Spleen (tissue), 7 donors: ENCODE measurements around a stretch of chr17.

DNA sequence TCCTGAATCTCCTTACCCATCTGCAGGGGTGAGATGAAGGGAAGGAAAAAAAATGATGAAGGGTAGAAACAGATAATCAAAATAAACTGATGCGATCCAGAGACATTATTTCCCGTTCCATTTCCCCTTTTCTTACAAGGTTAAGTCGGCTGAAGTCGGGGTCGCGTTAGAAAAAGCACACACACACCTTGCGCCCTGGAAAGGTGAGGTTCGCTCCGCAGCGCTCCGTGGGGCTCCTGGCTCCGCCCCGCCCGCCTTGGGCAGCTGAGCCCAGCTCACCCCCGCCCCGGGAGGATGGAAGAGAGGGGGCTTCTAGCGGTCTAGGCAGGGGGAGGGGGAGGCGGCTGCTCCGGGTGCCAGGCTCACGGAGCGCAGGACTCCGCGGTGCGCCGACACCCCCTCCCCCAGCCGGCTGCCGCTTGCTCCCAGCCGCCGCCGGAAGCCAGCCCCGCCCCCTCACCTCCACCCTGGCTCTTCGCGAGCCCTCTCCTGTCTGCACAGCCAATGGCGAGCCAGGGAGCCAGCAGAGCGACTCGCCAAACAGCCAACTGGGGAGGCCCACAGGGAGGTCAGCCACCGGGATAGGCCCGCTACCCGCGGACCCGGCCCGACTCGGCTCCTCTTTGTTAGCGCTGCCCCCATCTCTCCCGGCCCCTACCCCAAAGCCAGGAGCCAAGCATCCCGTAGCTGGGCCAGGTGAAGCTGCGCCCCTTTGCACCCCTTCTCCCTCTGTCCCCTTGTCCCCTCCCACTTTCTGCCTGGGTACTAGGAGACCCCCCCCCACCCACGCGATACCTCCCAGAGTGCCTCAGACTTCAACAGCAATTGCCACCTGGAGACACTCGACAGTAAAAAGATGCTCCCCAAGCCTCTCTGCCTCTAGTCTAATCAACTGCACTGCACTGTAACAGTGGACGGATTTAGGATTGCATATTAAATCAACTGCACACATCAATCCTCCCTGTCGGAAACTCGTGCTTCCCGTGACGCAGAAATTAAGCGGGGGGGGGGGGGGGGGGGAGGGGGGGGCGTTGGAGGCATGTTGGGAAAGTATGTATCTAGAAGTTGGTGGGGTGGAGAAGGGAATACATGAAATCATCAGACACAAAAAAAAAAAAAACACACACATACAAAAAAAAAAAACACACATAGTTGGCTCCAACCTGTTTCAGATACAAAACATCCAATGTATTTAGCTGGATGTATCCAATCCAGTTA, 30.2 kb downstream of the FAM222B start:
- PRO-cap, 4 experiments, result peak in 4 of 4 experiments; most common plus-strand start position 610 of the sequence (in 4); most common minus-strand start position 414 of the sequence (in 4)
- RAMPAGE, long total RNA, 4 experiments, result no peak in any of the 4 experiments

DNA sequence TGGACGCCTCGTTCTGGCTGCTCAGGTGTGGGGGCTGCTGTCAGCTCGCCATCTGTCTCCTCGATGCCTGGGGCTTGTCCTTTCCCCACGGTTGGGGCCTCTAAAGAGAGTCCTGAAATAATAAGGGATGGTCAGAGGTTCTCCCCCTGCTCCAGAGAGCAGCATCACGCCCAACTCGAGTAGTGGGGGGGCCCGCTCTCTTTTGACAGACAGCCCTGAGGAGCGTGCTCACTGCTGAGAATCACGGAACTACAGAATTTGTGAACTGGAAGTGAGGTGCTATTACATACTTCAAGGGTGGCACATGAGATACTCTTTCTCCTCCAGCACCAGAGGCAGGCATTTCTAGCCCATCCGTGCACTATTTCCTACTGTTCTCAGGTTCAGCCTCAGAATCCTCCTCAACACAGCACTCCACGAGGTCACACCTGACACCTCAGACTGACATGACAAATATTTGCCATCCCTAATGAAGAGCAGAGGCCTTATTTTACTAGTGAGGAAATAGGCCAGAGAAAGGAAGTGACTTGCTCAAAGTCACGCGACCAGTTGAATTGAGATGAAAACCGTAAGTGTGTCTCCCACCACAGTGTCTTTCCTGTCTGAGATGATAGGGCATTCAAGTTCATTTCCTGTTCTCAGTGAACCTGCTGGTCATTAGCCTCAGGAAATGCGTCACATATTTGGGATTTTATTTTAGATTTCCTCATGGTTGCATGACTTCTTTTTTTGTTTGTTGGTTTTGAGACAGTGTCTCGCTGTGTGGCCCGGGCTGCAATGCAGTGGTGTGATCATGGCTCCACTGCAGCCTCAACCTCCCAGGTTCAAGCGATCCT, 23.7 kb downstream of the SEZ6 start:
- PRO-cap, 4 experiments, result peak in 4 of 4 experiments; most common plus-strand start position 750 of the sequence (in 2); most common minus-strand start position 443 of the sequence (in 4)
- RAMPAGE, long total RNA, 4 experiments, result start-site peak on the minus strand in 1 of 4 experiments, centred at position 477 of the sequence, 12 reads per replicate

GRCh38 chr17:29093787-29094276, 50.9 kb downstream of the PIPOX start:
- PRO-cap, 4 experiments, result no peak in any of the 4 experiments
- RAMPAGE, long total RNA, 4 experiments, result no peak in any of the 4 experiments

DNA sequence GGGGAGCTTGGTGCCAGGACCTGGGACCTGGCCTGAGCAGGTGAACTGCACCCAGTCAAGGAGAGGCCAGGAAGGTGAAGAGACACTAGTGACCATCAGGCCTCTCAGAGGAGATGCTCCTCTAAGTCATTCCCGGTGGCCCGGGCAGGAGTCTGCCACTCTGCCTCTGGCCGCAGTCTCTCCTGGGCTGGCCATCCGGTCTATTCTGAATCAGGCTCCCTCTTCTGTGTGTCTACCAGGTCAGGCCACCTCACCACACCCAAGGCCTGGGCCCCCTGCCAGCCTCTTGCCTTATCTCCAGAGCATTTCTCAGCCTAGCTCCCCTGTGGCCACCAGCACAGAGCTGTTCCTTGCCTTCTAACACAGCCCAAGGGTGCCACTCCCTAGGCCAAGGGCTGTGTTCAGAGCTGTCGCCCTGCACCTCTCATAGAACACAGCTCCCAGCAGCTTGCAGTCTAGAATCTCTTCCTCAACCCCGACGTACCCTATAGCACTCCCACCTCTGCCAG, 55.3 kb downstream of the MYO18A start:
- PRO-cap, 4 experiments, result no peak in any of the 4 experiments
- RAMPAGE, long total RNA, 4 experiments, result no peak in any of the 4 experiments

DNA sequence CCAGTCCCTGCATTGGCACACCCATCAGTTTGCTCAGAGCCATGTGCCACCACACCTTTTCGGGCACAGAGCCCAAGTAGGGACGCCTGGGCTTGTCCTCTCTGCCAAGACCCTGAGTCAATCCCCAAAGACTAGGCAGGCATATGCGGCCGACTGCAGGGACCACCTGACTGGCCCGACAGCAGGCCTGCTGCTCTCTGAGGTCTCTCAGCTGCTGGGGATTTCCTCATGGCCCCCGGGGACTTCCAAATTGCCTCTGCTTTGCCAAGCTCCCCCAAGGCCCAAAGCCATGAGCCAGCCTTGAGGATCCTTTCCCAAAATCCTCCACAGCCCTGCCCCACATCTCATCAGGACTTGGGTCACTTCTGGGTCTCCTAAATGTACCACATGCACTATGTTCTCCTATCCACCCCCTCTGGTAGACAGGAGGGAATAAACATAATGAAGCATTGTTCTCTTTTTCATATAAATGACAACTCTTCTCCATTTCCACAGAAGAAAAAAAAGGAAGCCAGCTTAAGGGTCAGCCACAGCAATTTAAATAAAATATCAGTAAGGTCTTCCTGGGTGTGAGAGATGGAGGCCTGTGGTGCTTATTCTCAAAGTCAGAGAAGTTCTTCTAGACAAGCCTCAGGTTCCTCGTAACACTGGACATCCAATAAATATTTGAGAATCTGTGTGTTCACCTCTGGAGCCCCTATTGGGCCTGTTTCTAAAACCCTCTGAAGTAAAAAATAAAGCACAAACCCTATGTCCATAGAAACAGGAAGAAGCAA, 30.5 kb downstream of the MYO18A start:
- PRO-cap, 4 experiments, result no peak in any of the 4 experiments
- RAMPAGE, long total RNA, 4 experiments, result no peak in any of the 4 experiments

DNA sequence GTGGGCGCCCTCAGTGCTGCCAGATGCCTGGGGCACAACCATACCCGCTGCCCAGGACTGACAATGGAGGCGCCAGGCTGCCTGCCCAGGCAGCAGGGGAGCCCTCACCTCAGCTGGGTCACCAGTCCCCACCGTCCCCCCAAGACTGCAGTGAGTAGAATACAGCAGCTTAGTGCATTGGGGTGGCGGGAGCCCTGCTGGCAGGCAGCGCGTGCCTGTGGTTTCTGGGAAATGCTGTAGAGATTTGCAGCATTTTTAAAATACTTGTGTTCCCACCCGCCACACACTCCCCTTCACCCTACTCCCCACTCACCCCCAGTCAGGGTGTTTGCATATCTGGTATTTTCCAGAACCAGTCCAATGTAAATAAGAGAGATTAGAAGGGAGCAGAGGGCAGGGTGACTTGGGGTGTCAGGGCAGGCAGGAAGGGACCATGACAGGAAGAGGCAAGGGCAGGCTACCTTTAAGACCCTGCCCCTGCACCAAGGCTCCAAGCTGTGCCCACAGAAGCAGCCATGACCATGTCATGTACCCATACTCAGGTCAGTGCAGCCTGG, 21.6 kb downstream of the MYO18A start:
- PRO-cap, 4 experiments, result no peak in any of the 4 experiments
- RAMPAGE, long total RNA, 4 experiments, result no peak in any of the 4 experiments

GRCh38 chr17:29262239-29262518, 15.5 kb downstream of the CRYBA1 start:
- PRO-cap, 4 experiments, result no peak in any of the 4 experiments
- RAMPAGE, long total RNA, 4 experiments, result no peak in any of the 4 experiments

- PRO-cap, 4 experiments, result no peak in any of the 4 experiments
- RAMPAGE, long total RNA, 4 experiments, result no peak in any of the 4 experiments
These were observed 566 bp upstream of the NUFIP2 start for GRCh38 chr17:29294549-29294878.

- PRO-cap, 4 experiments, result no peak in any of the 4 experiments
- RAMPAGE, long total RNA, 4 experiments, result no peak in any of the 4 experiments
These were observed 23.8 kb downstream of the ABHD15 start for GRCh38 chr17:29542805-29543685.

- PRO-cap, 4 experiments, result no peak in any of the 4 experiments
- RAMPAGE, long total RNA, 4 experiments, result no peak in any of the 4 experiments
These were observed 4.8 kb downstream of the GIT1 start for GRCh38 chr17:29584579-29585029.

DNA sequence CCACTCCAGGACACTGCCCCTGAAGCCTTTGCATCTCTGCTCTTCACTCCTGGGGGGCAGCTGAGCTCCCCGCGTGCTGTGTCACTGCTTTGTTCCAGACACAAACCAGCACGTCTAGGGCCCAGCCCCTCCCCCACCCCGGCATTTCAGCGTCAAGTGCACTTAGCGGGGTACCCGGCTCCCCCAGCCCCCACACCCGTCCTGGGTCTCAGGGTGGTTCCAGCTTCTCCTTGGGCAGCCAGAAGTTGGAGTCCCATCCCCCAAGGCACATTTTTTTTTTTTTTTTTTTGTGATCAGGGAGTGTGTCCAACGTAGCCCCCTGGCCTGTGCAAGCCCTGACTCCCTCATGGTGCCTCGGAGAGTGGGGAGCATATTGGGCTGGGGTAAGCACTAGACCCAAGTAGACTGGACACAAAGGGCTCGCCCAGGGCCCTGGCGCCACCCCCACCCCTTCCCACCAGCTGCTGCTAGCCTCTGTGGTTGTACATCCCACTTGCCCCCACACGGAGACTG, 8.7 kb downstream of the CORO6 start:
- PRO-cap, 4 experiments, result no peak in any of the 4 experiments
- RAMPAGE, long total RNA, 4 experiments, result no peak in any of the 4 experiments

DNA sequence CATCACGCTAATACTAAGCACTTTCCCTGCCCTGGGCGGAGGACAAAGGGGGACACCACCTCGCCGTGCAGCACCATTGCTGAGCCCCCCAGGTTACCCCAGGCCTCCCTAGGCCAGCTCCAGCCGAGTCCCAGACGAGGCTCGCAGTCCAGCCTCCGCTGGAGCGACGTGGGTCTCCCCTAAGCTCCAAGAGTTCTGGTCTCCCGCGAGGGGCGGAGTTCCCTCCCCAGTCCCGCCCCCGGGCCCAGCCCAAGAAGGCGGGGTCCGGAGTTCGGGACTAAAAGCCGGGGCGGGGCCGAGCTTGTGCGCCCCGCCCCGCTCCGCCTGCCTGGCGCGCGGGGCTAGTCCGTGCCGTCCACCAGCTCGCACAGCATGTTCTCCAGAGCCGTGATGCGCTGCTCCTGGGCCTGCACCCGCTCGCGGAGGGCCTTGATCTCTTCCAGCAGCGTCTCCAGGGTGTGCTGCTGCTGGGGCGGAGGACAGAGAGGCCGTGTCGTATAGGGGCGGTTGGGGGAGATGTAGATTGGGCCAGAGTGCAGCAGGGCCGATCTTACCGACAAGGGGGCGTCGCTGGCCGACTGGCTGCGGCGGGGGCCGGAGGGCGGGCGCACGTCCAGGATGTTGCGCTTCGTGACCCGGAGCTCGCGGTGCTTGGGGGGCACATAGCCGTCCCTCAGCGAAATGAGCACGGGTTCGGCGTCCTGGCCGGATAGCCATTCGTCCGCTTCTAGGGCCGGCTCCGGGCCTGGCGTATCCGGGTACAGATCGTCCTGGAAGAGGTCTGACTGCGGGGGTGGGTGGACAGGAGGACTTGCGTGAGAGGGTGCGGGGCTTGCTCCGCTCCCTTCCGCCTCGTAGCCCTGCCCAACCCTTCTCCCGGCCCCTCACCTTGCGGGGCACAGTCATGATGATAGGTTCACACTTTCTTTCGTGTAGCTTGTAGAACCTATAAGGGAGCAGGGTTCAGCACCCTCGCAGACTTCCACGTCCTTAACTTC, 7.0 kb downstream of the CORO6 start:
- PRO-cap, 4 experiments, result peak in 4 of 4 experiments; most common plus-strand start position 373 of the sequence (in 4); most common minus-strand start position 197 of the sequence (in 4)
- RAMPAGE, long total RNA, 4 experiments, result no peak in any of the 4 experiments

DNA sequence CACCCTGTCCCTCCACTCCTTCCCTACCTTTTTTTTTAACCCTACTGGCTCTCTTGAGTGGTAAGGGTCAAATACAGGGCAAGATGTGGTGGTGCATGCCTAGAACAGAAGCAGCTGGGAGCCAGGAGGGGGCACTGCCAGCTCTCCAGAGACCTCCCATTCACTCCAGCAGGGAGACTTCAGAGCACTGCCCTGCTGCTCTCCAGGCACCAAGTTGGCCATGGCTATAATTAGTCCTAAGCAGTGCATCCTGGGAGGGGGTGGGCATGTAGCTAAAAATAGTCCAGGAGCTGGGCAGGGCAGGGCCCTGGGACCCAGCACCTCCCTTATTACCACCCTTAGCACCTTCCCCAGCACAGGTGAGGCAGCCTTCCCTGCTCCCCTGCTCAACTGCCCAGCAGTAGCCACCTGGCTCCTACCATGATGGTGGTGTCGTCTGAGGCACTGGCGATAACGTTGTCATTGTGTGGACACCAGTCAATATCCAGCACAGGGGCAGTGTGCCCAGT, 3.4 kb downstream of the CORO6 start:
- PRO-cap, 4 experiments, result no peak in any of the 4 experiments
- RAMPAGE, long total RNA, 4 experiments, result no peak in any of the 4 experiments

- PRO-cap, 4 experiments, result no peak in any of the 4 experiments
- RAMPAGE, long total RNA, 4 experiments, result no peak in any of the 4 experiments
These were observed 19.3 kb upstream of the CORO6 start for GRCh38 chr17:29641681-29642760.

- PRO-cap, 4 experiments, result peak in 1 of 4 experiments; most common plus-strand start chr17:29683226 (in 1)
- RAMPAGE, long total RNA, 4 experiments, result no peak in any of the 4 experiments
These were observed 60.2 kb upstream of the CORO6 start for GRCh38 chr17:29682858-29683383.

DNA sequence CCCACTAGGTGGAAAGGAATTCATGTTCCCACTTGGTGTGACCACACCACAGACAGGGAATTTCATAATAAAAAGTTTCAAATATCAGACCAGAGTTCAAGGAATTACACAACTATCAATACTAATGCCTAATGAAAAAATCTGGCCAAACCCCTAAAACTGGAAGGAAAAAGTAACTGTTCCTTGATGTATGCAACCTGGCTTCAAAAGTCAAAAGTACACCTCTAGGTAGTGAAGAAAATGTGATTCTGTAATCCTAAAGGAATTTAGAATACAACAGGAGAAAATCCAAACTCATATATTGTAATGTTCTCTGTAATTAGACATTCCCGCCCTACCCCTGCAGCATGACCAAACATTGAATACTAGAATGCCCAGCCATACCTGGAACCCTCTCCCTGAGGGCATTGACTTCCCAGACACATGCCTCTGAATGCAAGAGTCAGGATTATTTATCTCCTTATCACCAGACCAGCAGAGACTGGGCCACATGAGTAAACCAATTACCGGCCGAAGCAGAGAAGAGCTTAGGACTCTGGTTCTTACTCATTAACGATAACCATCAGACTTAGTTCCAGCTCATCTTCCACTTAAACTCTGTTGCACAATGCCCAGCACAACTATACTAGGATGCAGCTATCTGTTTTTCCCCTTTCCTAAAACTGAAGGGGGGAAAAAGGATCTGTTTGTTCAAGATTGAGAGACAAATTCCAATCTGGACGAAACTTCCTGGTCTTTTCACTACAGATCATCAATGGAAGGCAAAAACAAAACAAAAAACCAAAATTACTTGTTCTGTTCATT, 88.1 kb upstream of the CORO6 start:
- PRO-cap, 4 experiments, result no peak in any of the 4 experiments
- RAMPAGE, long total RNA, 4 experiments, result no peak in any of the 4 experiments

GRCh38 chr17:29732489-29732944, 109.8 kb upstream of the CORO6 start:
- PRO-cap, 4 experiments, result no peak in any of the 4 experiments
- RAMPAGE, long total RNA, 4 experiments, result no peak in any of the 4 experiments

DNA sequence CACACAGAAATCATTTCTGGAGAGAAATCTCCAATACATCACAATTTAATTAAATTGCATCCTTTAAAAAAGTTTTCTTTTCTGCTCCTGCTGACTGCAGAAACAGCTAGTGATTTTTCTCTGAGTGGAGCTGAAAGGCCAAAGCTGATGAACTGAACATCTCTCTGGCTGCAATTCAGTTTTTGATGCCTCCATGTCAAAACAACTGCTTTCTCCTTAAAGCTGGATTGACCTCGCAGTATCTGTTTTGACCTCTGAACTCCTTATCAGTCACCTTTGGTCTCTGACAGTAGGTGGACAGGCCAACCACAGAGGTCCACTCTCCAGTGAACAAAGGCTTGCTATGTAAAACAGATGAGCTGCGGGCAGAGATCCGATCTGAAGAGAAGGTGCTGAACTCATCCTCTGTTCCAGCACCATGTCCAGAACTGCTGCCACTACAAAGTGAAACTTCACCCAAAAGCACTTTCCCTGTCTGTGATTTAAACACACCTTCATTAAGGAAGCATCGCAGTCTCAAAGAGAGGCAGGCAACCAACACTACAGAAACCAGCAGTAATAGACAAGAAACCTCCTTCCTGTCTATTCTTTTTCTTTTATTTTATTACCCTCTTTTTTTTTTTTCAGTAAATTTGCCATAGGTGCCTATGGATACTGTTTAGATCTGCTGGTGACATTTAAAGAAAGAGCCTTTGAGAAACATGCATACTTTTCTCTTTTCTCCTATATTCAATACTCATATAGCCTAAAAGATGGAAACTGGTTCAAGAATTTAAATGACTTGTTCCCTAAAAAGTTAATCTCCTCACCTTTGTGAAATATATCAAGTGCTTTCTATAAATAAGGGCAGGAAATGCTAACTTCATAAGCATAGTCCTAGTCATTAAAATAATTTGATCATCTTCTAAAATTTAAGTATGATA, 117.4 kb upstream of the CORO6 start:
- PRO-cap, 4 experiments, result no peak in any of the 4 experiments
- RAMPAGE, long total RNA, 4 experiments, result no peak in any of the 4 experiments

DNA sequence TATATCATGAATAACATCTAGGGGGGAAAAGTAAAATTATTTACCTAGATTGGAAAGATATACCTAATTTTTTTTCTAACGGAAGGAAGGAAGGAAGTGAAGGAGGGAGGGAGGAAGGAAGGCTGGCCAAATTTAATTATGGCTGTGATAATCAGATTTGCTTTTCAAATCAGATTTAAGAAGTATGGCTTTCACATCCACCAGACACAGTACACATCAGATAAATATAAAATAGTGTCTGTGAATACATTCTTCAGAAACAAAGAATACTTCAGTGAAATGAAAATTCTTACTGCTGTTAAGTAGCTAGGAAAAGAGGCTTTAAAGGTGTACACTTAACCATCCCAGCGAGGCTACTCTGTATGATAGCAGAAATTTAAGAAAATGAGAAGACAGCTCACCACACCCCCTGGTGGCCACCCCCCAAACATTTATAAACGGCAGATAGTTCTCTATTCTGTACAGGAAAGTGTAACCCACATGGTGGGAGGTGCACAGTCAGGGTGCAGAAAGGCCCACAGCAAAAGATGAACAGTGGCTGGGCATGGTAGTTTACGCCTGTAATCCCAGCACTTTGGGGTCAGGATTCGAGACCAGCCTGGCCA, 150.9 kb downstream of the SSH2 start:
- PRO-cap, 4 experiments, result no peak in any of the 4 experiments
- RAMPAGE, long total RNA, 4 experiments, result no peak in any of the 4 experiments

- PRO-cap, 4 experiments, result no peak in any of the 4 experiments
- RAMPAGE, long total RNA, 4 experiments, result no peak in any of the 4 experiments
These were observed 87.1 kb downstream of the SSH2 start for GRCh38 chr17:29842944-29843302.